SJCRH30 (cell line): ENCODE data around the genes PSMD13 and DRD4.

GRCh38 chr11:189344-189809, 3.5 kb upstream of the SCGB1C1 start:
- RAMPAGE, long total RNA = no peak

GRCh38 chr11:204382-205199, 2.6 kb downstream of the BET1L start:
- RAMPAGE, long total RNA = no peak

- RAMPAGE, long total RNA = no peak
Measured at GRCh38 chr11:209553-210156, 2.1 kb downstream of the RIC8A start.

DNA sequence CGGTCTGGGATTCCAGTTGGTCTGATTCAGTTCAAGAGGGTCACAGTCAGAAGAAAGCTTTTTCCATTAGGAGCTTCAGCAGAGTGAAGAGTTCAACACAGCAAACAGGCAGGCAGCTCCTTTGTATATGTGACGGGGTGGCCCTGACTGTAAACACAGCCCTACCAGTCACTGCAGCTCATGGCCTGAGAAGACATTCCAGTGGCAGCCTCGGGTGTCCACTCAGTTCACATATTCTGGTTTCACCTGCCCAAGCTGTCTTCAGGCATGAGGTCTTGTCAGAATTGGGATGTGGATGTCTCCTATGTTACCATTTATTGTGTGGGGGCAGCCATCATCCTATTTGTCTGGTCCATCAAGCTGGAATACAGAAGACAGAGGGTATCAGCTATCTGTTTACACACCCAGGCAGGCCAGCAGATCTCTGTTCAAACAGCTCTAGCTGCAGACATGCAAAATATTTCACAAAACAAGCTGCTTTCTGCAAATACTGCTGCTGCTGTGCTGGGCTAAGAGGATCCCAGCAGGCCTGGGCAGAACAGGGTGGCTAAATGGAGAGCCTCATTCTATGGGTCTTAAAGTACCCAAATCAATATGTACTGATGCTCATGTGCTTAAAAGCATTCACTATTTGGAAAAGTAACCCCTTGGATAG, 9.0 kb downstream of the RIC8A start:
- RAMPAGE, long total RNA = no peak

GRCh38 chr11:218765-219742, 11.5 kb downstream of the RIC8A start:
- RAMPAGE, long total RNA = no peak

GRCh38 chr11:236705-237157, at the start of gene PSMD13:
Gene PSMD13 (plus strand): TSS chr11:236976.
- RAMPAGE, long total RNA = start-site peak on the plus strand at chr11:236972-237032, 927 and 66 reads in 2 replicates

GRCh38 chr11:290569-291401, 1.9 kb downstream of the PGGHG start:
- RAMPAGE, long total RNA = no peak

DNA sequence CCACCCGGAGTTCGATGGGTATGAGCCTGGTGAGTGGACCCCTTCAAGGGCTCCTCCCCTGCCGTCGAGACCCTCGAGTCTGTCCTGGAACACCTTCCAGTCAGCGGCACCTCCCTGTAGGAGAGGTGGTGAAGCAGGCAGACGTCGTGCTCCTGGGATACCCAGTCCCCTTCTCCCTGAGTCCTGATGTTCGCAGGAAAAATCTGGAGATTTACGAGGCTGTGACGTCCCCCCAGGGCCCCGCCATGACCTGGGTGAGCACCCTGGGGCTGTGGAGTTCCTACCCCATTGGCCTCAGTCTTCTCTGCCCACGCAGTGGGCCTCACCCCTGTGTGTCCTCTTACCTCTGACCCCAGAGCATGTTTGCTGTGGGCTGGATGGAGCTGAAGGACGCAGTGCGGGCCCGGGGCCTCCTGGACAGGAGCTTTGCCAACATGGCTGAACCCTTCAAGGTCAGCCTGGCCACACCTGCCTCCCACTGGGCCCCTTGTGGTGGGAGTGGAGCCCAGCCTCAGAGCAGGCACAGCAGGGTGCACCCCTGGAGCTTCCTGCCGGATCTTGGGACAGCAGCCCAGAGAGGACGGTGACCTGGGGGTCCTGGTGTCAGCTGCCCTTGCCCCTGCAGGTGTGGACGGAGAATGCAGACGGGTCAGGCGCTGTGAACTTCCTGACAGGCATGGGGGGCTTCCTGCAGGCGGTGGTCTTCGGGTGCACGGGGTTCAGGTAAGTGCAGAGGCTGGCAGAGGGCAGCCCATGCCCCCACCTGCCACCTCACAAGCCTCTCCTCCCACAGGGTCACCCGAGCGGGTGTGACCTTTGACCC, 4.8 kb downstream of the PGGHG start:
- RAMPAGE, long total RNA = no peak

DNA sequence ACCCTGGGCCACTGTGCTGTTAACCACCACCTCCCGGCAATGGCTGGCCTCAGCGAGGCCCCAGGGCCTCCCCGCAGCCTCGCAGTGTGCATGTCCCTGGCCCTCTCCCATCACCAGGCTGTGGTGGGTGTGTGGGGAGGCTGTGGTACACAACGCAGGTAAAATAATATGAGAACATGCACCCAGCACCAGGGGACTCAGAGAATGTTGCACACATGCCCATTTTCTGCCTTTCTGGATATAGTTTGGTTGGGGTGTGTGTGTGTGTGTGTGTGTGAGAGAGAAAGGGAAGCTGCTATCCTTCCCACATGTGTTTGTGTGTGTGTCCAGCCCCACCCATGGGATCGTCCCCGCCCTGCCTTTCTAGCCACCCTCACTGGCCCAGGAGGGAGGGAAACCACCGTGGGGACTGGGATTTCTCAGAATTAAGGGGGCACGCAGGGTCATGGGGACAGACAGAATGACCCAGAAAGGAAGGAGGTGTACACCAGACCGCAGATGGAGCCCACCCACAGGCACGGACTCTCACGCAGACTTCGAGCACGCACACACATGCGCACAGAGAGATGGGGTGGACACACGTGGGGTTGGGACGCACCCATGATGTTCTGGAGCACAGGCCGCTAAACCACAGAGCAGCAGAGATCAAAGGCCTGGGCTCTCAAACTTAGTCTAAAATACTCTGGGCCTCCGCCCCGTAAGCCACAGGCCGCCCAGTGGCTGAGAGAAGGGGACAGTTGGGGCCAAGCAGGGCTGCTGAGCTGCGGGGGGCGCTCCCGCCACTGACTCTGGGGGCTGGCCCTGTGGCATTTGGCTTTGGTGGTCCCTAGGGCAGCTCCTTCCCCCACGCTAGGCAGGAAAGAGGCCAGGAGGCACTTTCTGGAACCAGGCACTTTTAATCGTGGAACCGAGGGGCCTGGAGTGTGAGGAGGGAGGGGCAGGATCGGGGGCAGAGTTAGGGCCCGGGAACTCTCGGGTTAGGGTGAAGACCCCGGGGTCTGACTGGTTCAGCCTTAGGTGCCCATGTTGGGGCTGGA, 1.7 kb downstream of the IFITM5 start:
- RAMPAGE, long total RNA = no peak

- RAMPAGE, long total RNA = no peak
Measured at GRCh38 chr11:313120-313563, 698 bp upstream of the IFITM1 start.

- RAMPAGE, long total RNA = no peak
Measured at GRCh38 chr11:314824-315786, 1.3 kb downstream of the IFITM1 start.

- RAMPAGE, long total RNA = no peak
Measured at GRCh38 chr11:368218-368867, 956 bp upstream of the B4GALNT4 start.

GRCh38 chr11:414404-414880, 357 bp downstream of the SIGIRR start:
- RAMPAGE, long total RNA = no peak

DNA sequence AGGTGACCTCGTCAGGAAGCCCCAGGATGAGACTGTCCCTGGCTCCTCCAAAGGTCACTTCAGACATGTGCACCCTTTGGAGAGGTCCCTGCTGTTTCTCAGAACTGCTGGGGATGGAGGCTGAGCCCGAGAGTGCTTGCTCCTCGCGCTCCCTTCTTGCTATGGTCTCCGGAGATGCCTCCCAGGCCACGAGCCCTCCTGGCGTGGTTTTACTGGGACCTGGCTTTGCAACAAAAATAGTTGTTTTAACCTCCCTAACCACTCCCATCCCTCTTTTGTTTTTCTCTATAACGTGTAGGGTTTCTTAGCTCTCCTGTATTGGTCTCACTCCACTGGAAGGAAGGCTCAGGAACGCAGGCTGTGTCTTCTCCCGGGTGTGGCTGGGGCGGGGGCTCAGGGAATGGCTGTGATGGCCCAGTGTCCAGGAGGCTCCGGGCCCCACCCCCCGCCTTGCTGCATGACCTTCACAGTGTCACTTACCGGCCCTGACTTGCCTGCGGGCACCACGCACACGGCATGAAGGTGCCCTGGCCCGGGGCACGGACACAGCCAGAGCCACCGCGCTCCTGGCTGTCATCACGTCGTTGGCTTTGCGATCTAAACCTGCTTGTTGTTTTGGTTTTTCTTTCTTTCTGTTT, 5.6 kb downstream of the PTDSS2 start:
- RAMPAGE, long total RNA = no peak

- RAMPAGE, long total RNA = no peak
Measured at GRCh38 chr11:601344-602056, 14.2 kb downstream of the IRF7 start.

DNA sequence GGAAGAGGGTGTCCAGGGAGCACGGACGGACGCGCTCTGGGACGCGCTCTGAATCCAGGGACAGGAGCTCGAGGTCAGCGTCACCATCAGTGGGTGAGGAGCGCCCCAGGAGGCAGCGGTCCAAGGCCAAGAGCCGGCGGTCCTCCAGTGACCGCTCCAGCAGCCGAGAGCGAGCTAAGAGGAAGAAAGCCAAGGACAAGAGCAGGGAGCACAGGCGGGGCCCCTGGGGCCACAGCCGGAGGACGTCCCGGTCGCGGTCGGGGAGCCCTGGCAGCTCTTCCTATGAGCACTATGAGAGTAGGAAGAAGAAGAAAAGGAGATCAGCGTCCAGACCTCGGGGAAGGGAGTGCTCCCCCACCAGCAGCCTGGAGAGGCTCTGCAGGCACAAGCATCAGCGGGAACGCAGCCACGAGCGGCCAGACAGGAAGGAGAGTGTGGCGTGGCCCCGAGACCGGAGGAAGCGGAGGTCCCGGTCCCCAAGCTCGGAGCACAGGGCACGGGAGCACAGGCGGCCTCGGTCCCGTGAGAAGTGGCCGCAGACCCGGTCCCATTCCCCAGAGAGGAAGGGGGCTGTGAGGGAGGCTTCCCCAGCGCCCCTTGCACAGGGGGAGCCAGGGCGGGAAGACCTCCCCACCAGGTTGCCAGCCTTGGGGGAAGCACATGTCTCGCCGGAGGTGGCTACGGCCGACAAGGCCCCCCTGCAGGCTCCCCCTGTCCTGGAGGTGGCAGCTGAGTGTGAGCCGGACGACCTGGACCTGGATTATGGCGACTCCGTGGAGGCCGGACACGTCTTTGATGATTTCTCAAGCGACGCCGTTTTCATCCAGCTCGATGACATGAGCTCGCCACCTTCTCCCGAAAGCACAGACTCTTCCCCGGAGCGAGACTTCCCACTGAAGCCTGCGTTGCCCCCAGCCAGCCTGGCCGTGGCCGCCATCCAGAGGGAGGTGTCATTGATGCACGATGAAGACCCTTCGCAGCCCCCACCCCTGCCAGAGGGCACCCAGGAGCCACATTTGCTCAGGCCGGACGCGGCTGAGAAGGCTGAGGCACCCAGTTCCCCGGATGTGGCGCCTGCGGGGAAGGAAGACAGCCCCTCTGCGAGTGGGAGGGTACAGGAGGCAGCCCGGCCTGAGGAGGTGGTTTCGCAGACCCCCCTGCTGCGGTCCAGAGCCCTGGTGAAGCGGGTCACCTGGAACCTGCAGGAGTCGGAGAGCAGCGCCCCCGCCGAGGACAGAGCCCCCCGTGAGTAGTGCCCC, 6.8 kb downstream of the IRF7 start:
- RAMPAGE, long total RNA = no peak

DNA sequence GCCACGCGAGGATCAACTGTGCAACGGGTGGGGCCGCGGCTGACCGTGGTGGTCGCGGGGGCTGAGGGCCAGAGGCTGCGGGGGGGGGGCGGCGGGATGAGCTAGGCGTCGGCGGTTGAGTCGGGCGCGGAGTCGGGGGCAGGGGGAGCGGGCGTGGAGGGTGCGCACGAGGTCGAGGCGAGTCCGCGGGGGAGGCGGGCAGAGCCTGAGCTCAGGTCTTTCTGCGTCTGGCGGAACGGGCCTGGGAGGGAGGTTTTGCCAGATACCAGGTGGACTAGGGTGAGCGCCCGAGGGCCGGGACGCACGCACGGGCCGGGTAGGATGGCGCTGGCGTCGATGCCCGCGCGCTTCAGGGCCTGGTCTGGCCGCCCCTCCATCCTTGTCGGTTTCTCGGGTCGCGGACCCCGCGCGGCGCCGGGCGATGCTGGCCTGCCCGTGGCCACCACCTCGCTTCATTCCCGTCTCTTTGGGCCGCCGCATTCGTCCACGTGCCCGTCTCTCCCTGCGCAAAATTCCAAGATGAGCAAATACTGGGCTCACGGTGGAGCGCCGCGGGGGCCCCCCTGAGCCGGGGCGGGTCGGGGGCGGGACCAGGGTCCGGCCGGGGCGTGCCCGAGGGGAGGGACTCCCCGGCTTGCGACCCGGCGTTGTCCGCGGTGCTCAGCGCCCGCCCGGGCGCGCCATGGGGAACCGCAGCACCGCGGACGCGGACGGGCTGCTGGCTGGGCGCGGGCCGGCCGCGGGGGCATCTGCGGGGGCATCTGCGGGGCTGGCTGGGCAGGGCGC, at the start of gene DRD4:
Gene DRD4 (plus strand): TSS at position 647 of the 786 bp plus-strand sequence.
- RAMPAGE, long total RNA = no peak

DNA sequence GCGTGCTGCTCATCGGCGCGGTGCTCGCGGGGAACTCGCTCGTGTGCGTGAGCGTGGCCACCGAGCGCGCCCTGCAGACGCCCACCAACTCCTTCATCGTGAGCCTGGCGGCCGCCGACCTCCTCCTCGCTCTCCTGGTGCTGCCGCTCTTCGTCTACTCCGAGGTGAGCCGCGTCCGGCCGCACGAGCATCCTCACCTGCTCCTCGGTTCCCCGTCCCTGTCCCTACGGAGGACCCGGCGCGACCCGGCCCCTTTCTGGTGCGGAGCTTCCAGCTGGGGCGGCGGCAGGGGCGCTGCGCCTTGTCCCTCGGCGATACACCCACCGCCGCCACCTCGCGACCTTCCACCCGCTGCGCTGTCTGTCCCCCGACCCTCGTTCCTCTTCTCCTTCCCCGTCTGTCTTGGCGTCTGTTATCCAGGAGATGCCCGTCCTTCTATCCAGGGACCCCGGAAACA, 385 bp downstream of the DRD4 start:
- RAMPAGE, long total RNA = no peak

GRCh38 chr11:655185-655625, 18.1 kb downstream of the DRD4 start:
- RAMPAGE, long total RNA = no peak

DNA sequence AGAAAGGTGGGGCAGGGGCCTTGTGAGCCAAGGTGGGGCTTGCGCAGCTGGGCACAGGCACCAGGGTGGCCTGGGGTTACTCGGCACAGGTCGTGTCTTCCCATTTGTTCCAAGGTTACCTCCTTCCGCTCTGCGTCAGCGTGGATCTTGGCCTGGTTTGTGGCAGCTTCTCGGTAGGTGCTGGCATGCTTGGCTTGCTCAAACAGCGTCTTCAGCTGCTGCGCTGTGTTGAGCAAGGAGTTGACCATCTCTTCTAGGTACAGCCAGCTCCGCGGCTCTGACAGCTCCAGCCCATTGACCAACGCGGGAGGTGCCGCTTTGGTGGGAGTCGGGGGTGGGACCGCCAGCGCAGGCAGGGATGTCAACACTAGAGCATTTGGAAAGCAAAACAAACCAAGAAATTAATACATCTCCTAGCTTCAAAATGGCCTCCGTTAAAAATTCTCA, 20.6 kb downstream of the DEAF1 start:
- RAMPAGE, long total RNA = no peak